Bronchial lymph node (tissue), 1 donor: ENCODE measurements around a stretch of chr2.

- PRO-cap: no peak
Observed at GRCh38 chr2:101983538-101983841, 8.3 kb upstream of the IL1R2 start.

GRCh38 chr2:102103789-102104207, 38.7 kb upstream of the IL1R1 start:
- PRO-cap: no peak

- PRO-cap: bidirectional peak, plus-strand start at chr2:102141801, minus-strand start at chr2:102141647
Observed at GRCh38 chr2:102140914-102142028, 1.3 kb upstream of the IL1R1 start.

DNA sequence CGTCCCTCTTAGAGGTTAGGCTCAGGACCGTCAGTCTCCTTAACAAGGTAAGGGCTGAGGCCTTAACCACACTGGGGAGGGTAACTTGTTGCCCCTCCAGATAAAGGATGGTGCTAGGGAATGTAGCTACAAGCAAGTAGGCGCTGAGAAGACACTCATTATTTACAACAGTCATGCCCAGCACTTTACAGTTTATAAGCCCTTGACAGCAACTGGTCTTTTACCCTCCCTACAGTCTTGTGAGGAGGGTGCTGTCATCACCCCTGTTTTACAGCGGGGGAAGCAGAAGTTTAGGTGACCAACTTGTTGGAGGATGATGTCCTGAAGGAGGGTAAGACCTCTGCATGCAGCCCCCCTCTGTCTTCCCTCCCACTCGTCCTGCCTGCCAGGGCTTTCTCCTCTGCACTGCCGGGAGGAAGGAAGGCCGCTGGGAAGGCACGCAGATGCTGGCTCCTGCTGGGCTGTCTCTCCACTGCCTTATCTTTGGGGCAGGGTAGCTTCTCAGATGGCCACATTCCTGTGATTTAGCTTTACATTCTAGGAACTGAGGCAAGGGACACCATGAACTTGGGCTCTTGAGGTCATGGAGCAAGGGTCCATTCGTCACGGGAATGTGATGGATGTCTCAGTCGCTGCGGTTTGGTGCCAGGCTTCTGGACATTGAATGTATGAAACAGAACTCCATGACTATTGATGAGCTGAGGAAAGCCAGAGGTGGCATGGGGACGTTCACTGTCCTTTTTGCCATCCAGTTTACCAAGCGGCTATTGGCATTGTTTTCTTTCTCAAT, 990 bp downstream of the IL1R1 start:
- PRO-cap: bidirectional peak, plus-strand start at position 405 of the sequence, minus-strand start at position 368 of the sequence; unidirectional peak, minus-strand start at position 474 of the sequence

DNA sequence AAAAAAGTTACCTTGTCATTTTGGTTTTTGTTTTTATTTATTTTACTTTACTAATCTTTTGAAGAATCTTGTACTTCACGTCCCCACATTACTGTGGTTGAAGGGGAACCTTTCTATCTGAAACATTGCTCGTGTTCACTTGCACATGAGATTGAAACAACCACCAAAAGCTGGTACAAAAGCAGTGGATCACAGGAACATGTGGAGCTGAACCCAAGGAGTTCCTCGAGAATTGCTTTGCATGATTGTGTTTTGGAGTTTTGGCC, 12.1 kb downstream of the IL18R1 start:
- PRO-cap: unidirectional peak, plus-strand start at position 88 of the sequence; unidirectional peak, plus-strand start at position 178 of the sequence

- PRO-cap: no peak
Observed at GRCh38 chr2:102606207-102606673, 13.1 kb upstream of the SLC9A2 start.

- PRO-cap: no peak
Observed at GRCh38 chr2:102686452-102686878, 50.2 kb downstream of the MFSD9 start.

- PRO-cap: no peak
Observed at GRCh38 chr2:104659104-104659756, 194.7 kb upstream of the POU3F3 start.

DNA sequence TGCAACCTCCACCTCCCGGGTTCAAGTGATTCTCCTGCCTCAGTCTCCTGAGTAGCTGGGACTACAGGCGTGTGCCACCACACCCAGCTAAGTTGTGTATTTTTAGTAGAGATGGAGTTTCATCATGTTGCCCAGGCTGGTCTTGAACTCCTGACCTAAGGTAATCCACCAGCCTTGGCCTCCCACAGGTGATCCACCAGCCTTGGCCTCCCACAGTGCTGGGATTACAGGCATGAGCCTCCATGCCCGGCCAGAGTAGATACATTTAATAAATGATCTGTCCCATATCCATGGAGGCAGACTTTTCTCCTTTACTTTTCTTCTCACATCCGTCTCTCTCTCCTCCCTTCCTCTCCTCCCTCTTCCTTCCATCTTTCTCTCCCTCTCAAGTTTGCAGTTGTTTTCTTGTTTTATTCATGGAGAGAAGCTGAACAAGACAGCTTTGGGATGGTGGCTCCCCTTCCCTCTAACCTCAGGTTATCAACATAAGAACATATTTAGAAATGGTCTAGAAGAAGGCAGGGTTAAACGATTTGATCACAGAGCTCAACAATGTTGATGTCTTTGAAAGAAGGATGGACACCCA, 29.6 kb downstream of the C2orf49 start:
- PRO-cap: no peak

DNA sequence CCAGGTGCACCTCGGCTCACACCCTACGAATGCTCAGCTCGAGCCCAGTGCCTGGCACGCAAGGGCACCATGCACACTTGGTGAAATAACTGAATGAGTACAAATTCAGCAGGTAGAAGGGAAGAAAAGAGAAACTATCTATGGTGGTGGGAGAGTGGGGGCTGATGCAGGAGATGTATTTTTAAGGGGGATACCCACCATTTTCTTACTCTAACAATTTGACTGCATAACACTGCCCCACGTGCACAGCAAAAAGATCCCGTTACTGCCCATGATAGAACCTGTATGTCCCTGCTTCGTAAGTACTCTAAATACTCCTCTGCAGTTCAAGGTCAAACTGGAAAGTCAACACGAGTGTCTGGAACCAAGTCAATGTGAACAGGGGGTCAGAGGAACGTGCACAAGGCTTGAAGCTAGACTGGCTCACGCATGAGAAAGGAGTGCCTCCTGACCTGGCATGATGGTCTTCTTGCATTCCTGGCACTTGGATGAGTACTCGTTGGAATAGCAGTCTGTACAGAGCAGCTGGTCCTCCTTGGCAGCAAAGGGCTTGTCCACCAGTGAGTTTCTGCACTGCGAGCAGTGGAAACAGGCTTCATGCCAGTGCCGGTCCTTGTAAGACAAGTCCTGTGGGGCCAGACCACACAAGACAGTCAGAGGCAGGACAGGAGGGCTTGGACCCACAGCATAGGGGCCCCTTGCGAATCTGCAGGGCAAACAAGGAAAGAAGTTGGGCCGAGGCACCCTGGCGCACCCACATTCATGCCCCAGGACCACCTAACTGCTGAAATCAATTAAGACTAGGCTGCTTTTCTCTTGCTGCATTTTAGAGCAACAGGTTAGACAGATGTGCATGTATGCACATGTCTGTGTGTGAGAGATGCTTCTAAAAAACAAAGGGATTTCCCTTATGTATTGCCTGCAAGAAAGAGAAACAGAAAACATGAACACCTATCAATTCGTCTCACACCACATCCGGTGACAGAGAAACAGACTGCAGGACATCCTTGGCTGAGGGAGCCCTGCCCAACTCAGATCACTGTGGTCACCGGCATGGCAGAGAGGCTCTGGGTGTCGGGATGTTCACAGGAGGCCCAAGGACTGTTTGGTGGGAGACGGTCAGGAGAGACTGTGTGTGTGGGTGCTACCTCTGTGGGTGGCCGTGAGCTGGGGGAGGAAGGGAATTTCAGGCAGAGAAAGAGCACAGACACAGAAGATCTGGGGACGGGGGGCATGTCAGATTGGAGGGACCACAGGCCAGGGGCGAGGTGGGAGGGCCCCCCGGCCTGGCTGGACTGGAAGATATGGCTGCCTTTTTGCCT, 25.3 kb downstream of the FHL2 start:
- PRO-cap: no peak

DNA sequence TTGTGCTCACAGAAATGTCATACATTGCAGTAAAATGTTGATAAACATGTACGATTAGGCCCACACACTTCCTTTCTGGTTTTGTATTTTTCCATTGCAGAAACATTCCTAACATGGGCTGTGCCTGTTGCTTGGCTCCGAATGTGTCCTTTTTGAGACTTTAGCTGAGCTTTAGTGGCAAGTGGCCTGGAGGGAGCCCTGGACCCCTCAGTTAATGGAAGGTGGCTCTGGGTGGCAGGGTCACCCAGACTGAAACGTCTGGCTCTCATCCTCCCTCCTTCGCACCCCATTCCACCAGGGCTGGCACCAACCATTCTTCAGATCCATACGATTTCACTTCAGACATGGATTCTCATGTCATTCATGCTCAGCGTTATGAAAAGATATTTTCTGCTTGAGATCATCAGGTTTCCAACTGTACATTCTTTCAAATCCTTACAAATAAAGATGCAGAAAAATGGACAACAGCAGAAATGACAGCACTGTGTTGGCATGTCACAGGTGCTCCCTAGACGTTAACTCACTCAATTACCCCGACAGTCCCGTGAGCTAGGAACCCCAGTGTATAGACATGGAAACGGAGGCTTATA, 17.9 kb downstream of the FHL2 start:
- PRO-cap: no peak

GRCh38 chr2:105397335-105397780, 1.5 kb downstream of the FHL2 start:
- PRO-cap: no peak

GRCh38 chr2:105404095-105405111, 5.6 kb upstream of the FHL2 start:
- PRO-cap: no peak

GRCh38 chr2:105438145-105439024, 39.5 kb upstream of the FHL2 start:
- PRO-cap: no peak

GRCh38 chr2:105582858-105583619, 161.7 kb upstream of the NCK2 start:
- PRO-cap: no peak

GRCh38 chr2:105747384-105747873, 2.7 kb downstream of the NCK2 start:
- PRO-cap: bidirectional peak, plus-strand start at chr2:105747571, minus-strand start at chr2:105747547

- PRO-cap: bidirectional peak, plus-strand start at chr2:105798738, minus-strand start at chr2:105798706; bidirectional peak, plus-strand start at chr2:105798970, minus-strand start at chr2:105798787
Observed at GRCh38 chr2:105798470-105799186, 53.9 kb downstream of the NCK2 start.

DNA sequence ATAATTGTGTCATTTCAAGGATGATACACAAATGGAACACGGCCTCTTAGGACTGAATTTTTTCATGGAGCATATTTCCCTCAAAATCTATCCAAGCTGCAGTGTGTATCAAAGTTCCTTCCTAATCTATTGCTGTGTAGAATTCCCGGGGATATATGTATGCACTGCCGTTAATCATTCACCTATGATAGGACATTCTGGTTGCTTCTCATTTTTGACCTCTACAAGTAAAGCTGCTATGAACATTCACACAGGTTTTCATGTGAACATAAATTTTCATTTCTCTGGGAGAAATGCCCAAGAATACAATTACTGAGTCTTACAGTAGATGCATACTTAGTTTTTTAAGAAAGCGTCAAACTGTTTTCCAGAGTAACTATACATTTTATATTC, 61.5 kb downstream of the ECRG4 start:
- PRO-cap: no peak

- PRO-cap: no peak
Observed at GRCh38 chr2:106131163-106131654, 62.9 kb downstream of the UXS1 start.

DNA sequence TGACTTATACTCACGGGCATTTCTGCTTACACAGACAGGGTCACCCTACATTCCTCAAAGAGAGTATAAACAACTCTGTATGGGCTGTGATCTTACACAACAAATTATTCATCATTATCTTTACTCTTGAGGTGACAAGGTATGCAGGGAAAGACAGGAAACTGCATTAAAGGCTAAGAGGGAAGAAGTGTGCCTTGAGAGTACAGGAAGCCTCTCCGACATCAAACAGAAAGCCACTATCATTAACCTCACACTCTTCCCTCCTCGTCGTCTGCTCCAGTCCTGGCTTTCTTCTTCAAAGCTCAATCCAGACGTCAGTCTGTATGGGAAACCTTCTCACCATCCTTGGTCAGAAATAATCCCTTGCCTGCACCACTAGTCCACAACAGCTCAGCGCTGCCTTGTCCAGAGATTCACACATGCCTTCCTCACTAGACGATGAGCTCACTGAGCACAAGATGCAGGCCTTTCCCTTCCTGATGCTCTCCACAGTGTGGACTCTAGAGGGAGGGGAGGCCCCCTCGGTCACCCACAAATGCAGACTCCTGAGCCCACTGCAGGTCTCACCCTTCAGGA, 56.1 kb downstream of the UXS1 start:
- PRO-cap: no peak